Left ventricle myocardium (tissue), 1 donor: ENCODE data around the genes CALML5, ASB13 and GDI2.

GRCh38 chr10:5360277-5360660 lies 4.5 kb upstream of the UCN3 start:
- PRO-cap: no peak

- PRO-cap: no peak
Measured at GRCh38 chr10:5402829-5403147, 1.8 kb downstream of the TUBAL3 start.

GRCh38 chr10:5498667-5499826 lies at the start of gene CALML5:
CALML5 (minus strand) TSS chr10:5499570.
- PRO-cap: no peak

DNA sequence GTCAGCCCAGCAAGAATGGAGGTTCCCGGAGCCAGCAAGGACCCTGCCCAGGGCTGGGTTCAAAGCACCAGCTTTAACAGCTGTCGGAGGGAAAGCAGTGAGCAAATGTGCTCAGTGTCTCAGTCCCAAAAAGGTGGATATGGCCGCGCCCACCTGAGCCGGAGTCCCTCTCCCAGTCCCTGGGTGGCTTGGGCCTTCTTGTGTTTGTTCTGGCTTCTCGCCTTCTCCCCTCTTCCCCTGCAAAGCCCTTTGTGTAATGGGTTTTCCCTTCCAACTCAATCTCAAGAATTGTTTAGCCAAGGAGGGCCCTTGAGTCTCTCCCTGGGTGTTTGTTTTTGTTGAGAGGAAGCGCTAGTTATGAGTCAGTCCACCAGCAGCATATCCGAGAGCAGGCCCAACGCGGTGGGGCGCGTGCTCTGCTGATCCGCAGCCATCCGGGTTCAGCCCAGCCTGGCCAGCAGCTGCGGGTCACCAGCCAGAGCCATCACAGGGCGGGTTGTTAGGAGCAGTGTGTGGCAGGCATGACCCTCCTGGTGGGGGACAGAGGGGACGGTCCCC lies 21.1 kb downstream of the CALML3 start:
- PRO-cap: no peak

DNA sequence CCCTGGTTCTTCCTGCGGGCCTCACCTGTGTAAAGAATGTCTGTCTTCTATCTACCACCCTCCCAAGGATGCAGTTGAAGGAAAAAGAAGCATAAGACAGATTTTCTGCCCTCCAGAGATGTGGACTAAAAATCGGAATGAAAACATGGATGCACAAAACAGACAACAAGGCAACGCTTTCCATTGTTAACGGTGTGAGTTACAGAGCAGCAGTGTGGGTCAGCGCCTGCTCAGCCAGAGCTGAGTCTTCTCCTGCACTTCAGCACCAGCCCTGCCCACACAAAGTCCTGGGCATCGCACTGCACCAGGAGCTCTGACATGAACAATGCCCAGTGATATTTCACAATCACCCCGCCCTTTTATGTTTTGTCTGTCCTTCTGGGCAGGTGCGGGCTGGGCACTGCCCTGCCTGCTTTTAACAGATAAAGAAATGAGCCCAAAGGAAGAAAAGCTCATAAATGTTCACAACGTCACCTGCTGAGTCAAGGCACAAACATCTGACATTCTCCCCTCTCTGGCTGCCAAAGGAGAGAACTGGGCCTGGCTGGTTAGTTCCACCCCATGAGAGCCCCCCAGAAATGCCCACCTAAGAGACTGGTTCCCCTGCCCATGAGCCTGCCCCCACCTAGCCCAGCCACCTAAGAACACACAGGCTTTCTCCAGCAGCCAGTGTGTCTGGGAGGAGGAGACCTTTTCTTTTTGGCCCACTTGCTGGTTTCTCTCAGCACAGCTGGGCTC lies 22.1 kb downstream of the CALML3 start:
- PRO-cap: no peak

DNA sequence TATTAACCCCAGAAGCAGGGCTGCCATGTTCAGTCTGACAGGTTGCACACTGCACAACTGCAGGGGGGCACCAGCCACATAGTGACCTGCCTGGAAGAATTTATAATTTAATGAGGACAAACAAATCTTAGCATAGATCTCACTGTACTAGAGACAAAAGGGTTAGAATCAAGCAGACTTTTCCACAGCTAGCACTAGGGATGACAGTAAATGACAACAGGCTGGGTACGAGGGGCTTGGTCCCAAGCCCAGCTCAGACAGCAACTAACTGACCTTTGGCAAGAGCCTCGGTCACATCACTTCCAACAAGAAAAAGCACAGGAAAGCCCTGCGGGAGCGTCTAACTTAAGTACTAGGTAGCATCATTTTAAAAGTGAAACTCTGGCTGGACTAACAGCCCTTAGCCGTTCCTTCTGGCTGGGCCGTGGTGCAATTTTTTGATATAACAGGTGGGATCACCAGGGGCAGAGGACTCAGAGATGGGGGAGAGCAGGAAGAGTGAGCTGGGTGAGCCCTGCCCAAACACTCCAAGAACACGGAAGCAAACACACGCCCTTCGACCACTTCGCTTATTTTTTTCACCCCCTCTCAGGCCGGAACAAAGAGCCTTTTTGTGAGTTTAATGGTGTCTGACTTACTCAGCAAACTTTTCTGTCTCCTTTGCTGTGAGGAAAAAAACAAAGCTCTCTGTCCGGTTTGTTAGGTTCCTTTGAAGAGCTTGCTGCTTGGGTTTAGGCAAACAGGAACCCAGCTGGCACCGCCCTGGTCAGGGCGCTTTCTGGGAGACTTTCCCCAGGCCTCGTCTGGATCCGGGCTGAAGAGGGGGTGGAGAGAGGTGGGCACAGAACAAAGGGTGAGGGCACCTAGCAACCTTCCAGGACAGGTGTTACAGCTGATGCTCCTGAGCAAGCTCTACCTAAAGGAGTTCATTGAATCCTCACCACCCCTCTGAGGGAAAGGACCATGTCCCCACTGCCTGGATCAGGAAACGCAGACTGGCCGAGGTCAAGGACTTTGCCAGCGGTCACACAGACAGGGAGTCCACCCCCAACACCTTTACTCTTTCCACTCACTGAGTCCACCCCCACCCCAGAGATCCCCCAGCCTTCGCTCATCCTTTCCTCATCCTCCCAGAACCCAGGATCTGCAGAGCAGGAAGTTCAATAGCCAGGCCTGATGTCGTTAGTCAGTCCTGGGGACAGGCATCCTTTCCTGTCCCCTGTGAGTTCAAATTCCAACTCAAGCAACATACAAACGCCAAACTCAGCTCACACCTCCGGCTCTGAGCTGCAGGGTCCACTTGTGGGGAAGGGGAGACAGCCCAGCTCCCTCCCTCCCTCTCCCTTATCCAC lies 23.3 kb downstream of the CALML3 start:
- PRO-cap: no peak

GRCh38 chr10:5559679-5560103 lies 34.9 kb downstream of the CALML3 start:
- PRO-cap: no peak

- PRO-cap: no peak
Measured at GRCh38 chr10:5574654-5575033, 49.9 kb downstream of the CALML3 start.

DNA sequence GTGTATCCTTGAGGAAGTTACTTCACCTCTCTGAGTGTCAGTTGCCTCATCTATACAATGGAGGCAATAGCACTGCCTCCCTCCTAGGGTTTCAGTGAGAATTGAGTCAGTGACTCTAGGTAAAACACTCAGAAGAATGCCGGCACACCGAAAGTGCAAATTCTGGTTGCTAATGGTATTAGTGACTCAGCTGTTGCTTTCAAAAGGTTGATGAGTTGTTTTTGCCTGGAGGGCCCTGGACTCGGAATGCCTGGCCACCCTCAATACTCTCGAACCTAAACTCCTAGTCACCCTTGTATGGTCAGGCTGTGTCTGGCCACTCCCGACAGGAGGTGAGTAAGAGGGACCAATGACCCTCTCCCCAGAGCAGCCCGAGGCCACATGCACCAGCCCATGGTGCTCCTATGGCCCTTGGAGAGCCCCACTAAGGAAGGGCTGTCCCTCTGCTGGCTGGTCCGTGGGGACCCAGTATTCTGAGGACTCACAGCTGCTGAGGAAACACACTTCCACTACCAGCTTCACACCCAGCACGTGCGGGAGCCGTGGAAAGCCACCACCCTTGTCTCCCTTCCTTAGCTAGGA lies 60.3 kb downstream of the CALML3 start:
- PRO-cap: no peak

- PRO-cap: unidirectional peak, minus-strand start at chr10:5666595
Measured at GRCh38 chr10:5665862-5666878, at the start of gene ASB13. ASB13 (minus strand) TSS chr10:5666595.

DNA sequence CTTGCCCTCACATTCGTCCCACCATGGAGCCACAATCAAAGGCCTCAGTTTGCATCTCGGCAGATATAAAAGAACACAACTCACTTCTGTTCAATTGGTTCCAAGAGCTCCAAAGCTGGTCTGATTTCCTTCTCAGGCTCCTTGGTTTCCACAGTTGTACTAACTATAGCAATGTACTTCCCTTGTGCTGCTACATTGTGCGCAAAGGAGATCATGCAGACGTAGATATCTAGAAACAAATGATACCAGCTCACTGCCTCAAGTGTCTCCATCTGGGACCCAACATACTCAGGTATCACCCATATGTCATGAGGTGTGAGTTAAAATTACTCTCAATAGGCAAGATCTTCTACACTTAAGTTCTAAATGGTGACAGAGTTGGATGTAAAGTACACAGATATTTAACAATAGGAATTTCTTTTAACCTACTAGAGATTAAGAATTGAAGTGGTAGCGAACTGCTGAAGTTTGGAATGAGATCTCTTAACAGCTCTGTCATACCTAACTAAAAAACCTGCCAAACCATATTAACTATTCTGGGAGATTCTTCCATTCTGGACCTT lies 46.7 kb downstream of the GDI2 start:
- PRO-cap: no peak

- PRO-cap: unidirectional peak, plus-strand start at chr10:5812764; bidirectional peak, plus-strand start at chr10:5813015, minus-strand start at chr10:5812908; bidirectional peak, plus-strand start at chr10:5813668, minus-strand start at chr10:5813434
Measured at GRCh38 chr10:5812613-5813520, at the start of gene GDI2. GDI2 (minus strand) TSS chr10:5813434.

- PRO-cap: no peak
Measured at GRCh38 chr10:5899927-5900694, 10.1 kb downstream of the FBH1 start.

DNA sequence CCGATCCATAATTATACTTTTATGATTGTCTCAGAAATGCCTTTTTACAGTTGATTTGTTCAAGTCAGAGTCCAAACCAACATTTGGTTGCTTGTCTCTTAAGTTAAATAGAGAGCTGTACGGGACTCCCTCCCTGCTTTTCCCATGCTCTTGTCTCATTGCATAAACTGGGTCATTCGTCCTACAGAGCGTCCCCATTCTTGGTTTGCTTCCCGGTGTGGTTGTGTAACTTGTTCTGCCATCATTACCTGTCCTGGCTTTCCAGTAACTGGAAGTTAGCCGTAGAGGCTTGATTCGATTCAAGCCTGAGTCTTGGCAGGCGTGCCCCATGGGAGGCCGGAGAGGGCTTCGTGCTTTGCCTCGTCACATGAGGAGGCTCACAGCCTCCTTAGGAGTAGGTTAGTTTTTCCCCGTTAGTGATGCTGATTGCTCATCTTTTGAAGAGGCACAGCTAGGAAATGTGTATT lies 40.2 kb downstream of the FBH1 start:
- PRO-cap: no peak

DNA sequence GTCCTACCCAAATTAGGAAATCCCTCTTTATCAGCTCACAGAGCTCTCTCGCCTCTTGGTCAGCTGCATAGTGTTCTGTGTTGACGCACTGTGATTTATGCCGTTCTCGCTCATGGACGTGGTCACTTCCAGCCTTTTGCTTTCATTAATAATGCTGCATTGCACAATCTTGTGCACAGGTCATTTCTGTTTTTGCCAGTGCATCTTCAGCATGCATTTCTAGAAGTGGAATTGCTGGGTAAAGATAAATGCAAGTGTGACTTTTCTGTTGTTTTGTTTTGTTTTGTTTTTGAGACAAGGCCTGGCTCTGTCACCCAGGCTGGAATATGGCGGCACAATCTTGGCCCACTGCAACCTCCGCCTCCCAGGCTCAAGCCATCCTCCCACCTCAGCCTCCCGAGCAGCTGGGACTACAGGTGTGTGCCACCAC lies 42.4 kb downstream of the FBH1 start:
- PRO-cap: no peak

- PRO-cap: bidirectional peak, plus-strand start at chr10:5944658, minus-strand start at chr10:5944511
Measured at GRCh38 chr10:5944142-5945211, 32.9 kb downstream of the IL15RA start.

DNA sequence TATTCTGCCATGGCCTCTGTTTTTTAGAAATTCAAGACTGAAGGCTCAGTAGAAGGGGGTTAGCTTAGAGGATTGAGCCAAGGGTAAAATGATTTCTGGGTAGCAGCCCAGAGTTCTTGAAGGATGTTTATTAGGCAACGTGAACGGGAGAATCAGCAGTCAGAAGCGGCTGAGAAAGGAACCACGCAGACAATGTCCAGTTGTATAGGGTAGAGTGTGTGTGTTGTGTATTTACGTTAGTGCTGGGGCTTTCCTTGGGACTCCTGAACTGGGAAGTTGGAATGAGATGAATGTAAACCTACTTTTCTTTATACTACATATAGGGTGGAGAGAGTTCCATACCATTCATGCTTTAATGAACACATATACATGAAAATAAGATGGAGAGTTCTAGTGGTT lies 34.9 kb upstream of the IL15RA start:
- PRO-cap: no peak

GRCh38 chr10:6065883-6066377 lies 3.8 kb upstream of the IL2RA start:
- PRO-cap: unidirectional peak, plus-strand start at chr10:6066103

DNA sequence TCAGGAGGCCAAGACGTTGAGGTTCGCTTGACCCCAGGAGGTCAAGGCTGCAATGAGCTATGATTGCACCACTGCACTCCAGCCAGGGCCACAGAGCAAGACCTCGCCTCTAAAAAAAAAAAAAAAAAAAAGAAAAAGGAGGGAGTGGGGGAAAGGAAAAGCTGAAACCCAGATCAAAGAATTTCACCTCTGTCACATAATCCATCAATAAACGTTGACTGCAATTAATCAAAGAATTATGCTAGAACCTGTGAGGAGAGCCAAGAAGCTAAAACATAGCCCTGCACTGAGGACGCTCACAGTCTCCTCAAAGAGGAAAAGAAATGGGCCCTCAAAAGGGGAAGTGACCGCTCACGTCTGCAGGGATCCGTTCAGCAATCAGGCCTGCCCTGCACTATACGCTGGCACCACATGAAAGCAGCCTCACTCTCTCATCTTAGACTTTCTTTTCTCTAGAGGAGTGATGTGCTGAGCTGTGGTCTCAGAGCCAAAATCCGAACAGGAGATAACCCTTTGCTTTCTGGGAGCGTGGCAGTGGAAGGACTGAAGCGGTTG lies 6.1 kb upstream of the IL2RA start:
- PRO-cap: no peak

GRCh38 chr10:6096893-6097508 lies 8.2 kb downstream of the RBM17 start:
- PRO-cap: no peak